ENCODE data around the genes NFKBIL1, PRRC2A and PRRT1.

DNA sequence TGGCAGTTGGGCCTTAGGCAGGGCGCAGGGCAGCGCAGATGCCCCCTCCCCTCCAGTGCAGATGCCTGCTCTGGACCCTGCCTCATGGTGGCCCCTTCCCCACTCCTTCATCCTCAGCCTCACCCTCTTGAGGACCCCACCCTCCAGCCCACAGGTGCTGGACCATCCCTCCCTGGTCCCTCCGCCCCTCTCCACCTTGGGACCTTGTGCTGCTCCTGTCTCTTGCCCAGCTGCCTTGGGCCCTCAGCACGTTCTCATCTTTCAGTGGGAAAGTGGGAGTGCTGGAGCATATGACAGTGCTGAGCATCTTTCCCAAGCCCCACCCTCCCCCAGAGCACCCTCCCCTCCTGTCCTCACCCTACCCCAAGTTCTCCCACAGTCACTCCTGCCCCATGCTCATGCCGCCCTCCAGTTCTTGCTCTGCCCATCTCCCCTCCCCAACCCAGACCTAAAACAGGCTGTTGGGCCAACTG lies 1.4 kb downstream of the MICA start:
- RAMPAGE, long total RNA, result no peak
- RRBS, result no CpG with 5 or more reads among the region's 5 CpGs

DNA sequence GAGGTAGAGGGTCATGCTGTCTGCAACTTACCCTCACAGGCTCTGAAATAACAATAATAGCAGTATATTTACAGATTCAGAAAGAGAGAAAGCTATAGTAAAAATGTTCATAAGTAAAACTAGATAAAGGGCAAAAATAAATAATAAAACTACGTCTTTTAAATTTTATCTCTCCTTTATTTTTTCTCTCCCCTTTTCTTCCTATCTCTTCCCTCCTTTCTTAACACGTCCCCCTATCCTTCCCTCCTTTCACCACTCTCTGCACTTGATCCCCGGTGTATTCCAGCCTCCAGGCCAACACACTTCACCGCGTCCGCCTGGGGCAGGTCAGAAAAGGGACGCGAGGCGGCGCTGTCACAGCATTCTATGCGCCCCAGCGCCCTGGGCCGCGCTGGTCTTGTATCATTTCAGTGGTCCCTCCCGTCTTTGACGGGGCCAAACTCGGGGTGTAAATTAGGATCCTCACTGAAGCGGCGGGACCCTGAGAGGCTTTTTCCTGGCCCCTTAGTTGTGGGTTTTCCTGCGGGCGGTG lies 4.3 kb upstream of the MICB start:
- RAMPAGE, long total RNA, result no peak
- RRBS, result no CpG with 5 or more reads among the region's 21 CpGs

DNA sequence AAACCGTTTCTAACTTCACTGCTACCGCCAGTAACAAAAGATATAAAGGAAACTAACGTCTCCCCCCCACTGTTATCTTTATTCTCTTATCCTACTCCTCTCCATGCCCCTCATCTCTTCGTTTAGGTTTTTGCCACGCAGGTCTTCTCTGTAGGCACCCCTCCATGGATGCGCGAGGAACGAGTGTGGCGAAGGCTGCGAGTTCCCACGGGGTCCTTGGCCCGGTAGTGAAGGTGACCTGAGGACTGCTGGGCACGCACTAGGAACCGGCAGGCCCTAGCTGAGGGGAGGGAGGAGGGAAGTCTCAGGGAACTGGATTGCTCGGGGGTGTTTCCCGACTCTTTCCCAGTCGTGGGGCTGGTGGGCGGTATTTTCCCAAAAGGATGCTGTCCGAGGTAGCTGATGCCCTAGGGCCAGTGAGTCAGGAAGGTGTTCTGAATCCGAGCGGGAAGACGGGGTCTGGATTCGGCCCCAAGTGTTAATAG lies 403 bp upstream of the DDX39B start:
- RAMPAGE, long total RNA, result no peak
- RRBS, result no CpG with 5 or more reads among the region's 23 CpGs

GRCh38 chr6:31547241-31547963 lies at the start of gene NFKBIL1:
Gene NFKBIL1, plus strand, starts transcription at chr6:31547608.
- RAMPAGE, long total RNA, result no peak
- RRBS, result no CpG with 5 or more reads among the region's 23 CpGs

DNA sequence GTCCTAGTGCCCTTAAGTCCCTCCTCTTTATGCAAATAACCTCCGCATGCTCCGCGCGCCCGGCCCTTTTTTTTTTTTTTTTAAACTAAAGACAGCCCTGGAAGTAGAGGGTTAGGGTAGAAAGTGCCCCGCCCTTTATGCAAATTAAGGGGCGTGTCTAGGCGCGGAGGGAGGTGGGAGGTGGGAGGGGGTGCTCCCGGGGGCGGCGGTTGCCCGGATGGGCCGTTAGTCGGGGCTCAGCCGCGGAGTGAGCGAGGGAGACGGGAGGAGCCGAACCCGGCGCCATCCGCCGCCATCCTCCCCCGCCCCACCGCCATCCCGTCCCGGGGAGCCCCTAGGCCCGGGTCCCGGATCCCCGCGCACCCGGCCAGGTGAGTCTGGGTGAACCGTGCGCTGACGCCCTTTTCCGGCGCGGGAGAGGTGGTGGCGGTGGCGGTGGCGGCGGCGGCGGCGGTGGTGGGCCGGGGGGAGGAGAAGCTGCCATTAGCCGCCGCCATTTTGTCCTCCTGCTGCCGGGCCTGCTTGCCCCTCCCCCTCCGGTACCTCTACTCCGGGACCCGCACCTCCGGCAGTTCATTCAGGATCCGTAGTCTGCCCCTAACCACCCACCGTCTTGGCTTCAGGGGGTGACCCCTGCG lies at the start of gene PRRC2A:
PRRC2A (plus strand) TSS at position 228 of the 638 bp plus-strand sequence.
- RAMPAGE, long total RNA, result start-site peak on the plus strand centred at position 258 of the sequence, 63 bp wide, 694 and 283 reads in 2 replicates
- RRBS, result 2% methylated on average over 30 of the region's 57 CpGs

DNA sequence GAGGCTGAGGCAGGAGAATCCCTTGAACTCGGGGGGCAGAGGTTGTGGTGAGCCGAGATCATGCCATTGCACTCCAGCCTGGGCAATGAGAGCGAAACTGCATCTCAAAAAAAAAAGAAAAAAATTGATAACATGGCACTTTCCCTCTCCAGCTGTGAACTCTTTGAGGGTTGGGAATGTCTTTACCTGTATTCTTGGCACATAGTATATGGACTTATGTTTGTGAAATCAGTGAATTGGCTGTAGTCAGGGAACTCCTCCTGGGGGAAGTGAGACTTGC lies 957 bp upstream of the C6orf47 start:
- RAMPAGE, long total RNA, result no peak
- RRBS, result no CpG with 5 or more reads among the region's 3 CpGs

- RAMPAGE, long total RNA, result no peak
- RRBS, result no CpG with 5 or more reads among the region's 5 CpGs
Observed at GRCh38 chr6:31667741-31668255, 1.9 kb downstream of the CSNK2B start.

- RAMPAGE, long total RNA, result no peak
- RRBS, result no CpG with 5 or more reads among the region's 7 CpGs
Observed at GRCh38 chr6:31719901-31720572, 1.5 kb downstream of the LY6G6C start.

GRCh38 chr6:31725567-31726468 lies 2.6 kb downstream of the MPIG6B start:
- RAMPAGE, long total RNA, result no peak
- RRBS, result no CpG with 5 or more reads among the region's 10 CpGs

GRCh38 chr6:31729716-31730331 lies 725 bp upstream of the DDAH2 start:
- RAMPAGE, long total RNA, result no peak
- RRBS, result 2% methylated on average over 6 of the region's 47 CpGs

DNA sequence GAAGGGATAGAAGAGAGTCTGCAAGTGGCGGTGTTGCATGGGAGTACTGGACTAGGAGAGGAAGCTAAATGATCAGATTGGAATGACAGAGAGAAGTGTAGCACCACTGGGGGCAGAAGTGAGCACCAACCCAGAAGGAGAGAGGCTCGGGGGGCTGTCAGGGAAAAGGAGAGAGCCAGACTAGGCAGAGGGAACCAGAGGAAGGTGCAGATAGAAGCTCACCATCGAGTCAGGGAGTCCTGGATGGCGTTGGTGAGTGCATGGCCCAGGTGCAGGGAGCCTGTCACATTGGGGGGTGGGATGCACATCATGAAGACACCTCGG lies 4.2 kb downstream of the VARS1 start:
- RAMPAGE, long total RNA, result no peak
- RRBS, result no CpG with 5 or more reads among the region's 5 CpGs

GRCh38 chr6:31817904-31818174 lies 2.5 kb downstream of the HSPA1A start:
- RAMPAGE, long total RNA, result no peak
- RRBS, result no CpG with 5 or more reads among the region's 1 CpG

DNA sequence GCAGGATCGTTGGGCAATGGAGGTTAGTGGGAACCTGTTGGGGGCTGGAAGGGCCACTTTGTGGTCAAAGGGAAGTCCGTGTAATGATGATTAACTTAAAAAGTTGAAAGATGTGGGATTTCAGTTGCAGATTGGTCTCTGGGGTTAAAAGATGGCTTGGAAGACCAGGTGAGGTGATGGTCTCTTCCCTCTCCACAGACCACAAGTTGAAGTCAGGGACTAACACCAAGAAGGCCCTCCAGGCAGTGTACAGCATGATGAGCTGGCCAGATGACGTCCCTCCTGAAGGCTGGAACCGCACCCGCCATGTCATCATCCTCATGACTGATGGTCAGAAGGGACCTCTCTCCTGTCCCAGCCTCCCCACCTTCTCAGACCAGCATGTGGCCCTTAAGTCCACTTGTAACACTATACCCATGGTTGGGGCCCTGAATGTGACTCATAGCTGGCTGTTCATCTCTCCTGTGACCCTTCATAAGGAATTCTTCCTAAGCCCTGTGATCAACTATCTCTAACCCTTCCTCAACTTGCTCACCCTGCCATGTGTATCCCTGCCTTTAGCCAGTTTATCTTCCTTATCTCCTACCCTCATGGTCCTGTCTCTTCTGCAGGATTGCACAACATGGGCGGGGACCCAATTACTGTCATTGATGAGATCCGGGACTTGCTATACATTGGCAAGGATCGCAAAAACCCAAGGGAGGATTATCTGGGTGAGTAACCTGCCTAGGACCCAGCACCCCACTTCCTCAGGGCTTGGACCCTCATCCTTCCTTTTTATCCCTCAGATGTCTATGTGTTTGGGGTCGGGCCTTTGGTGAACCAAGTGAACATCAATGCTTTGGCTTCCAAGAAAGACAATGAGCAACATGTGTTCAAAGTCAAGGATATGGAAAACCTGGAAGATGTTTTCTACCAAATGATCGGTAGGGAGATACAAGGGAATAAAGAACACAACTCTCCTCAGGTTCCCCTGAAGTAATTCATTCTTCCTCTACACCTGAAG lies 3.0 kb downstream of the CFB start:
- RAMPAGE, long total RNA, result no peak
- RRBS, result no CpG with 5 or more reads among the region's 10 CpGs

GRCh38 chr6:32010700-32011500 lies 3.7 kb upstream of the C4B start:
- RAMPAGE, long total RNA, result no peak
- RRBS, result no CpG with 5 or more reads among the region's 34 CpGs

GRCh38 chr6:32068462-32069277 lies 30.5 kb downstream of the CYP21A2 start:
- RAMPAGE, long total RNA, result no peak
- RRBS, result no CpG with 5 or more reads among the region's 25 CpGs

DNA sequence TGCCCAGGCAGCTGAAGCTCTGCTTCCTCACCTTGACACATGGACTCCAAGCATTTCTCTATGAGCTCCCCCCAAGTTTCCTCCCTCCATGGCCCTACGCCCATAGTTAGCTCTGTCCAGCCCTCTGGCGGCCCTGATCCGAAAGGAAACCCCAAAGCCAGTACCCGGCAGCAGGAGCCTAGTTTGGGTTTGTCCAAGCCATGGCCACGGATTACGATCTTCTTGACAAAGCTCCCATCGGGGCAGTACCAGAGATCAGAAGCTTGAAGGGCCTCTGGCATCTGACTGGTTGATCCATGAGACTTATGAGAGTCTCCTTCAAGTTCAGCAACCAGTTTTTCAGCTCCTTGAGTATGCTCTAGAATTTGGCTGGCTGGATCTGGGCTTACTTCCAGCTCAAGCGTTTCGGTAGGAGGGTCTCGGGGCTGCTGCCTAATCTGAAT lies 825 bp downstream of the FKBPL start:
- RAMPAGE, long total RNA, result no peak
- RRBS, result no CpG with 5 or more reads among the region's 10 CpGs

GRCh38 chr6:32148465-32149007 lies 3.2 kb downstream of the PRRT1 start:
- RAMPAGE, long total RNA, result no peak
- RRBS, result no CpG with 5 or more reads among the region's 23 CpGs

- RAMPAGE, long total RNA, result no peak
- RRBS, result no CpG with 5 or more reads among the region's 29 CpGs
Observed at GRCh38 chr6:32151745-32152671, at the start of gene PRRT1. Gene PRRT1, minus strand, starts transcription at chr6:32151939.

GRCh38 chr6:32176474-32176895 lies 601 bp upstream of the AGPAT1 start:
- RAMPAGE, long total RNA, result no peak
- RRBS, result no CpG with 5 or more reads among the region's 2 CpGs

DNA sequence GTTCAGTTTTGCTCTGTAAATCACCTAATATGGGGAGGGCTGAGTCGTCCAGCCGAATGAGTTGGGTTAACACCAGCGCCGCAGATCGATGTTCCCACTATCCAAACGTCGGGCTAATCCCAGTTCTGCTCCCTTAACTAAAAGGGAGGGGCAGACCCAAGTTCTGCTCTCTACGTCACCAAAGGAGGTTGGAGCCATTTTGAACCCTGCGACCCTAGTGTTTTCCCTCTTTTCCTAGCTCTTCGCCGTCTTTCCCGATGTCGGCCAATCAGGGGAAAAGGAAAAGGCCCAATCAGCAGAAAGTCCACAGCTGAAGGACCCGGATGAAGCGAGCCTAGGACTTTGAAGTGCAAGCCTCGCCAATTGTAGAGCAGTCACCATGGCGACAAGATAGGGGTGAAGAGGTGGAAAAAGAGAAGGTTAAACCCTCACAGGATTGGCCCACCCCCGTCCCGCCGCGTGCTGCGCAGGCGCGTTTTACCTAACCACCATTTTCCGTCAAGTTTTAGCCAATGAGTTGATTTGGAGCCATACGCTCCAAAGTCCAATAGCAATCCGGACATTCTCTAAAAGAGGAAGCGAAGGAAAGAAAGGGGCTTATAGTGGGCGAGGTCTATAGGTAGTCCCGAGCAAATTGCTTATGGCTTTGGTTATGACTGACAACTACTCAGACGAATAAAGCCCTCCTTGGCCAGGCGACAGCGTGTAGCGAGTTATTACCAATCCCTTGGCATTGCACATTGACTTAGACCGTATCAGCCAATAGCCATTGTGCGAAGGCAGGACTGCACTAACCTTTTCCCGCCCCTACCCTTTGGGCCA lies 474 bp upstream of the RNF5 start:
- RAMPAGE, long total RNA, result no peak
- RRBS, result no CpG with 5 or more reads among the region's 37 CpGs